SK-MEL-5 (cell line): ENCODE data around the gene BNIP1.

DNA sequence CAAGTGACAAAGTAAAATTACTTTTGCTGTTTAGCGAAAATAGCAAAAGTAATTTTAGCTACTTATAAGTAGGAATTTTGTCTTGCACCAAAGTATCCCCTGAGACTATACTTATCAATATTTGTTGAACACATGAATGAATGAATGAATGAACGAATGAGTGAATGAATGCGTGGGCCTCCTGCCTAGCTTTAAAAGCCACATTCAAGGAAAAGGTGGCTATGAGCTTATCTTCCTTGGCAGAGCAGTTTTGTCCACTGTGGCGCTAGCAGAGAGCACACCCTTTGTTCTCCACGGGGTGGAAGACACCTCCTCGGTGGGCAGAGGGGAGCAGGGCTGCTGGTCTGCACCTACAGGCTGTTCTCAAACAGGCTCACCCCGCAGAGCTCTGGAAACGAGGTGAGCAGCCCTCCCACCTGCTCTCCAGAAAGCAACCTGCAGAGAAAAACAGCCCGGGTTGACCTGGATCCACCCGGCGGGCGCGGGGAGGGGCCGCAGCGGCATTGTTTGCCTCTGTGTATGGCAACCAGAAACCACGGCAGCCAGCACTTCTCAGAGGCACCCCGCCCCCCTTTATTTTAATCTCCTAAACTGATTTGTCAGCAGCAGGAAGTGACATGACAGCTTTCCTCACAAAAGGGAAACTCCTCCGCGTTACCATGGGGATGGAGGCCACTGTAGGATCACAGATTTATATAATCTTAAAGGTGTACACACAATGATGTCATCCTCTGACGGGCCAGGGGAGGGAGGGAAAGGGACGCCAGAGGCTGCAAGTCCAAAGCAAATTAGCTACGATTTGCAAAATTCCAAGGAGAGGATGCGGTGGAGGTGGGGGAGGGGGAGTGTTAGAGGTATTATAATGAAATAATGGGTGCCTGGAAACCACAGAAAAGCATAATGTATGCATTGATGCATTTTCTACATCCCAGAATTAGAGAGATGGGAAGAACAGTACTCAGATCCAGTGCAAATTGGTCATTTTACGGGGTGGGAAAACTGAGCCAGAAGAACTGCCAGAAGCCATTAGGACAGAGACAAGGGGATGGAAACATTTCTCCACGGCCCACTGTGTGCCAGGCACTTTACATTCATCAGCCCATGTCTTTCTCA, 5.8 kb downstream of the DUSP1 start:
RAMPAGE:
- cytosol, long total RNA = no peak
- long total RNA = no peak
- nucleus, long total RNA = no peak

RAMPAGE:
- cytosol, long total RNA = no peak
- long total RNA = no peak
- nucleus, long total RNA = no peak
Observed at GRCh38 chr5:172765978-172766944, 4.7 kb downstream of the DUSP1 start.

RAMPAGE:
- cytosol, long total RNA = no peak
- long total RNA = no peak
- nucleus, long total RNA = no peak
Observed at GRCh38 chr5:172771293-172772015, 459 bp upstream of the DUSP1 start.

GRCh38 chr5:172846972-172847235, 12.9 kb downstream of the ERGIC1 start:
RAMPAGE:
- cytosol, long total RNA = no peak
- long total RNA = no peak
- nucleus, long total RNA = no peak

RAMPAGE:
- cytosol, long total RNA = no peak
- long total RNA = no peak
- nucleus, long total RNA = no peak
Observed at GRCh38 chr5:172854251-172854885, 20.3 kb downstream of the ERGIC1 start.

RAMPAGE:
- cytosol, long total RNA = no peak
- long total RNA = no peak
- nucleus, long total RNA = no peak
Observed at GRCh38 chr5:172854886-172855443, 20.9 kb downstream of the ERGIC1 start.

DNA sequence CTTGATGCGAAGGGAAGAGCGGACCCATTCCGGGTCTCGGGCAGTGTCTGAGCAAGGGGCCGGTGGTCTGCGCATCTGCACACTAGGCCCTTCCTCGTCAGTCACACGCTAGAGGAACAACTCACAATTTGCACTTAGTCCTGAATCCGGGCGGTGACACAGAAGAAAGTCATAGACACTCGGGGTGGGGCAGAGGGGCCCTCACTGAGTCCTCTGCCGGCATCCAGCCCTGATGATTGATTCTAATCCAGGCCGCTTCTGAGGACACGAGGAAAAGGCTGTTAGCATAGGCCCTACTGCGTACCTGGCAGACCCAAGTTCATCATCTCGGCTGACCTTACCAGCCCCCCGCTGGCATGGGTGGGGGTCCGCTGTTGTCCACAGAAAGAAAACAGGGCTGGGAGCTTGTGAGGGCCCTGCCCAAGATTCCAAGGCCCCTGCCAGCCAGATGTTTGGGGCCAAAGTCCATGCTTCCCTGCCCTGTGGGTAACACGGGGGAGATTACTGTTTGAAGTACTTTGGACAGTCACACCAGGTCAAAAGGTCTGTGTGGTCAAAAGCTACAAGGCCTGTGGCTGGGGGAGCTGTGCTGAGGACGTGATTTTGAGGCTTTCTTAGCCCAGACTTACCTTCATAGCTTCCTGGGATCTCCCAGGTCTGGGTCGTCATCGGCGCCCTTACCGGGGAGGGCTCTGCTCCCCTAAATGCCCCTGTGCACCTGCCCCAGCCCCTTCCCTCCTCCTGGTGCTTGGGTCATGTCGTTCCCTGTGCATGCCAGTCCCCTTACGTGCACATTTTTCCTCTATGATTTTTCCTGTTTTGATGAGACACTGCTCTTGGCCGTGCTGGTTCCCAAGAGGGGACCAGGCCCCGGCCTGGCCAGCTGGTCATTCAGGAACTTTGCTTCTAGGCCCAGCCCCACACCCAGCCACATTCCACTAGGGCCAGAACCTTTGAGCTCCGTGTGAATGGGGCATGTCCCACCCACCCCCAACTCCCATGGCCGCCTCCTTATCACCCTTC, 24.6 kb downstream of the ERGIC1 start:
RAMPAGE:
- cytosol, long total RNA = no peak
- long total RNA = no peak
- nucleus, long total RNA = no peak

DNA sequence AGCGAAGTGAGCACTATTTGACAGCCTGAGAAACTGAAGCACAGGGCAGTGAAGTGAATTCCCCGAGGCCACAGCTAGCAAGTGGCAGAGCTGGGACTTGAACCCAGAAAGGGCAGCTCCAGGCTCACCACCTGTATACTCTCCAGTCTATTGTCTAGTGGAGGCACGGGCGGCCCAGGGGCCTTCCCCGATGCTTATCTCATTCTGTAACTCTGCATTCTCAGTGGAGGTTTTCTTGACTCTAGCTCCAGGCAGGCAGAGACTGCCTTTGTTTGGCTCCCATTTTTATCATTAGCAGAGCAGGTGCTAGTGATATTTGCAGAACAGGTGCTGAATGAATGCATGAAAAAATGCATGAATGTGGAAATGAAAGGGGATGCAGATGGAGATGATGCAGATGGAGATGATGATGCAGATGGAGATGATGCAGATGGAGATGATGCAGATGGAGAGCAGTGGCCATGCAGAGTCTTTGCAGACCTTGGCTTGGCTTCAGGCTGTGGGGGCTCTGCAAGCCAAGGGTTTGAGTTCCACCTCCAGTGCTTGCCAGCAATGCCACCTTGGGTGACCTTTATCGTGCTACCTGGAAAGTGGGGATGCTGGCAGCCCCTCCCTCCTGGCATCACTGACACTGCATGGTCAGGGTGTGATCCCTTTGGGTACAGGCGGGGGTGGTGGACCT, 32.7 kb downstream of the ERGIC1 start:
RAMPAGE:
- cytosol, long total RNA = no peak
- long total RNA = no peak
- nucleus, long total RNA = no peak

GRCh38 chr5:172872875-172873640, 39.0 kb downstream of the ERGIC1 start:
RAMPAGE:
- cytosol, long total RNA = no peak
- long total RNA = no peak
- nucleus, long total RNA = no peak

DNA sequence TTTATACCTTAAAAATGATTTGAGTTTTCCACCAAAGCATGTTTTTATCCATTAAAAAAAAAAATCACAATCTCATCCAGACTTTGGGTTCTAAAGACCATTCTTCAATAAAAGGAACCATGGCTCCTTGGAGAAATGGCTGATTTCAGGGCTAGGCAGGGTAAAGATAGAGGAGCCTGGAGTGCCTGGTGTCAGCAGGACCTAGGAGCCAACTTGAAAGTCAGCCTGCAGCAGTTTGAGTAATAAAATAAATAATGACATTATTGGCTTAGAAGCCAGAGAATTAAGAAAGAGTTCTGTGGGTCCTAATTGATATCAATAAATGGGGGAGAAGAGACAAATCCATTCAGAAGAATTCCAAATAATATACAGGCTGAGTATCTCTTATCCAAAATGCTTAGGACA, 55.3 kb downstream of the ERGIC1 start:
RAMPAGE:
- cytosol, long total RNA = no peak
- long total RNA = no peak
- nucleus, long total RNA = no peak

GRCh38 chr5:172902504-172902914, 56.7 kb upstream of the RPL26L1 start:
RAMPAGE:
- cytosol, long total RNA = no peak
- long total RNA = no peak
- nucleus, long total RNA = no peak

DNA sequence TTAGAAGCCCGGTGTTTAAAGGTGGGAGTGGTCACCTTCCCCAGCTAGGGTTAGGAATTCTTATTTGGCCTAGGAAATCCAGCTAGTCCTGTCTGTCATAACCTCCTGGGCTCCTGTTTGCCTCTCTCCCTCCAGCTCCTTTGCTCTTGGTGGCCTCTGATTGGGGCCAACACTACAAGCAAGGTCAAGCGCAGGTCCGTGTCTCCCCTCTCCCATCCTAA, 53.3 kb upstream of the RPL26L1 start:
RAMPAGE:
- cytosol, long total RNA = no peak
- long total RNA = no peak
- nucleus, long total RNA = no peak

GRCh38 chr5:173057241-173057939, 1.2 kb downstream of the CREBRF start:
RAMPAGE:
- cytosol, long total RNA = start-site peak on the plus strand at chr5:173057326-173057410, 21 and 21 reads in 2 replicates
- long total RNA = no peak
- nucleus, long total RNA = no peak

DNA sequence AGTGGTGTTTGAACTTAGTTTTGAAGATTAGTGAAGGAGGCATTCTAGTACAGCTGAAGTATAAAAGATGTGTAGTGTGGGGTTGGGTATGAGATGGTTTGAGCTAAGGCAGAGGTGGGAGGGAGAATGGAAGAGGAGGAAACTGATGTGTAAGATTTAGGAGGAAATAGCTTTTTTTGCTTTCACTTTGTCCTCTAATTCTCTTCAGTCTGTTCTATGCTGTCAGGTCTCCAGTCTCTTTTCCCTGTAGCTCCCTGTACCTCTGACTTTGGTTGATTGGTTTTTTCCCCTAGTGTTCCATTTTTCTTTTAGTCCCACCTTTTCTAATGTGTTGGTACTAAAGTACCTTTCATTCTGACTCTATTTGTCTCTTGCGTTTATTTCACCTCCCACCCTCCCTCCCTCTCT, 9.1 kb downstream of the CREBRF start:
RAMPAGE:
- cytosol, long total RNA = no peak
- long total RNA = no peak
- nucleus, long total RNA = no peak

DNA sequence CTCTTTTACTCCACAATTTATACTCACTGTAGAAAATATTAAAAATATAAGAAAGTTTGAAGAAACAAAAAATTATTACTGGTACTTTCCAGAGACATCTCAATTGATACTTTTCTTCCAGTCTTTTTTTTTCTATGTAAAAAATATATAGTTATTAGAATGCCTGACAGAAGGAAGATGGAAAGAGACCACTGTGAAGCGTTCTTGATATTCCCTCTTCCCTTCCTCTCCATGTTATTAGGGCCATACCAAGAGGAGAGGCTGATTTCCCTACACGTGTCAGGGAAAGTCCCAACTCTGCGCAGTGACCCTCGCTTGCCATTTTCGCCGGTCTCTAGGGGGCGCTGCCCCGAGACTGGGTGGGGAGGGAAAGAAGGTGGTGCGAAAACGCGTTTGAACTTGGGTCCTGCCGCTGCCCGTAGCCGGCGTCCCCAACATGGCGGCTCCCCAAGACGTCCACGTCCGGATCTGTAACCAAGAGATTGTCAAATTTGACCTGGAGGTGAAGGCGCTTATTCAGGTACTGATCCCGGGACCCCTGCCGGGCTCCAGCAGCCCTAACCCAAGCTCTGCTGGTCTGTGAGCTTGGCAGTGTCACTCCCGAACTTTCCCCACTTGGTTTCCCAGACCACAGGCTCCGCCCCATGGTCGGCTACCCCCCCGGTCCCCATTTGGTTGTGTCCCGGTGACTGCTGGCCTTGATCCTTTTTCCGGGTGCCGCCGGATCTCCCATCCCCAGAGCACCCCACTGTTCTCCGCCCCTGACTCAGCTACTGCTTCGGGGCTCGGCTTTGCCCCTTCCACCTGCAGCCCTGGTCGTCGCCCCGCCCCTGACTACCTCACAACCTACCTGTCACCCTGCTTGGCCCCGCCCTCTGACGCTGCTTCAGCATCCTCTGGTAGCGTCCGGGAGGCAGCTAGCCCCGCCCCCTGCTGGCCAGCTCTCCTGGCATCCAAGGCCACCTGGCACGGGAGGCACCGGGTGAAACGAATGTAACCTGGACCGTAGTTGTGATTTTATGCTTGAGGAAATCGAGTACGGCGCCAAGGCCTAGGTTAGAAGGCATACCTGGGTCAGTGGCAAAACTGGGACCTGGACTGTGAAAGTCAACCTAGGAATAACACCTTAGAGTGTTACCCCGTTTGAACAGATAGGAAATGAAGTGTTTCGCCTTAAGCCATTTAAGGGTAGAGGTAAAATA, at the start of gene BNIP1:
BNIP1 (plus strand) TSS at position 422 of the 1,202 bp plus-strand sequence.
RAMPAGE:
- cytosol, long total RNA = start-site peak on the plus strand centred at position 431 of the sequence, 7 bp wide, 35 and 22 reads in 2 replicates
- long total RNA = start-site peak on the plus strand centred at position 423 of the sequence, 5 bp wide, 177 and 102 reads in 2 replicates
- nucleus, long total RNA = start-site peak on the plus strand centred at position 417 of the sequence, 17 bp wide, 113 and 56 reads in 2 replicates

GRCh38 chr5:173237183-173237670, 2.2 kb upstream of the NKX2-5 start:
RAMPAGE:
- cytosol, long total RNA = no peak
- long total RNA = no peak
- nucleus, long total RNA = no peak

RAMPAGE:
- cytosol, long total RNA = no peak
- long total RNA = no peak
- nucleus, long total RNA = no peak
Observed at GRCh38 chr5:173265244-173265862, 30.3 kb upstream of the NKX2-5 start.

DNA sequence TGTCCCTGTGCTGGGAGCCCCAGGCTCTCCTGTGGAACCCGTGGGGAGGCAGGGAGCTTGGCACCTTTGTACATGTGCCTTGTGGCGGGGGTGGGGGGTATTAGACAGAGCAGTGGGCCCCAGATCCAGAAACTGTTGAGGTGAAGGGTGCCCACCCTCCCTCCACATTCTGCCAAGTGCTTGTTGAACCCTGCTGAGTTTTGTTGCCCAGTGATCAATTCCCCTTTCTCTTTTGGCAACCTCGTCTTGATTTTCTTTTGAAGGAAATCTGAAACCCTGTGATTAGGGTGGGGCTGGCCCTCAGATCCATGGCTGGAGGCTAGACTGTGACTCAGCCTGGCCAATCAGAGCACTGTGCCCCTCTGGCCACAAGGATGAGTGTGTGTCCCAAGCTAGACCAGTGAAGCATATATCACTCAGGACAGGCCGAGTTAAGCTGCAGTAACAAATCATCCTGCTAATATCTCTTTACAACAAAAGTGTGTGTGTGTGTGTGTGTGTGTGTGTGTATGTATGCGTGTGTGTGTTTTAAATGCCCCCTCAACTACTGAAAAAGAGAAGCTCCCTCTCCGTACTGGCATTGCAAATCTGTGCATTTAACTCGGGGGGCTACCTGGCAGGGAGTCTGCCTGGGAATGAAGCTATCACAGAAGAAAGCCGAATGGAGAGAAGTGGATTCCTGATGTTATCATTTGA, 25.8 kb downstream of the STC2 start:
RAMPAGE:
- cytosol, long total RNA = no peak
- long total RNA = no peak
- nucleus, long total RNA = no peak

DNA sequence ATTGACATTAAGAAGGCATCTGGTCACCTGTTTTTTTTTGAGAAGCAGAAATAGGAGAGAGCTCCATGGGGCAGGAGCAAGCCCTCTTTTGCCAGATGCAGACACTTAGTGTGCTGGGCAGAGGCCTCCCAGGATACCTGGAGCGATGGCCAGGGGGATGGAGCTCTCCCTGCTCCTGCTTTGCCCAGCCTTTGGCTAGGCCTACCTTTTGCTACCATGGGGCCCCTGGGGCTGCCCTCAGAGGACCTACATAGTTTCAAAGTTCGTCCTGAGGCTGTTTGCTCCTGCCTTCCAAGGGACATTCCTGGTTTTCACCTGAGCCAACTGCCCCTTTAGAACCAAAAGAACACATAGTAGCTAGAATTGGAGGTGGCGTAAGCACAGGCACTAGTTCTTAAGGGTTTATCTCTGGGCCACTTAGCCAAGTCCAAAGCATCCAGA, 2.4 kb upstream of the STC2 start:
RAMPAGE:
- cytosol, long total RNA = no peak
- long total RNA = no peak
- nucleus, long total RNA = no peak

DNA sequence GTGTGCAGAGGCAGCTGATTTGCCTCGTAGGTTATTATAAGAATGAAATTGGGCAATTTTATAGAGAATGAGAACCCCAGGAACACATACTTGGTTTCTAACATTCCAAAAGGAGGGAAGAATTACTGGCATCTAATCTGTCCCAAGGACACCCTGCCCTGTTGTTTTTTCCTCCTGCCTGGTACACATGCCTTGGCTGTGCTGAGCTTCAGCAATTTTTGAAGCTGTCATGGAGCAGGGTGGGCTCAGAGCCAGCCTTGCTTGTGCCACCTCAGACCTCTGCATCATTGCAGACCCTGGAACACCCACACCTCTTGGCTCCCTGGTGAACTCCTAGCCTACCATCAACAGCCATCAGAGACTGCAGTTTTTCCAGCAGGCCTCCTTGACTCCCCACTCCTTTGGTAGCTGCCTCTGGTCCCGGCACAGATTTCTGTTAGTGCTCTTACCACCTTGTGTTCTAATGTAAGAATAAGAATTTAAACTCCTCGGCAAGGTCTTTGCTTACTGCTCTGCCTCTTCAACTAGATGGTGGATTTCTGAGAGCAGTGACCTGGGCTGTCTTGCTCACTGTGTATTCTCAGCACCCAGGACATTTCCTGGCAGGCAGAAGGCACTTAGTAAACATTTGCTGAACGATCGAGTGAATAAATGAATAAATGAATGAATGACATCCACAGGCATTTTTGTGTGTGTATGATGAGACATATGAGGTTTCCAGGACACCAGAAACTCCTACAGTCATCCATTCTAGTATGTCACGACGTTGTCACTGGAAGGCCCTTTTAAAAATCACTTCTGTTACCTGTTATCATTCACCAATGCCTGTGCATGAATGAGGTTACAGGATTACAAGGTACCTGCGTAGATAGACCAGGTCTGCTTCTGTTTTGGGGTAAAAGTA, 143.3 kb downstream of the BOD1 start:
RAMPAGE:
- cytosol, long total RNA = no peak
- long total RNA = no peak
- nucleus, long total RNA = no peak